ENCODE data around the genes SMIM7, BABAM1 and CCDC194.

GRCh38 chr19:16542768-16543109 lies 502 bp upstream of the CHERP start:
- PRO-cap, result no peak

DNA sequence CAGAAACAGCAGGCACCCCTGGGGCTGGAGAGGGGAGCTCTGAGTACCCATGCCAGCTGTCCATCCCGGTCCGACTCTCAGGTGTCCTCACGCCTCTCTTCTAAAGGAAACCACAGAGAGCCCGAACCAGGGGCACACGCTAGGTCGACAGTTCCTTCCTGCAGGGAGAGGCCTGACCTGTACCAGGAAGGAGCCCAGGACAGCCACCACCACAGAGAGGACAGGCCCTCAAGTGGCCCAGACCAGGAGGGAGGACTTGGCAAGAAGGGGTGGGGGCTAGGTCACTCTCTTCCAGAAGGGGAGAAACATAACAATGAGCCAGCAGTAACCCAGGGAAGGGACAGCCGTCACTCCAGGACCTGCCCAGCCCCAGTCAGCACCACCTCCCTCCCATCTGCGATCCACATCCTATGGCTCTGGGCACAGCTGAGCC lies 13.0 kb upstream of the SLC35E1 start:
- PRO-cap, result no peak

DNA sequence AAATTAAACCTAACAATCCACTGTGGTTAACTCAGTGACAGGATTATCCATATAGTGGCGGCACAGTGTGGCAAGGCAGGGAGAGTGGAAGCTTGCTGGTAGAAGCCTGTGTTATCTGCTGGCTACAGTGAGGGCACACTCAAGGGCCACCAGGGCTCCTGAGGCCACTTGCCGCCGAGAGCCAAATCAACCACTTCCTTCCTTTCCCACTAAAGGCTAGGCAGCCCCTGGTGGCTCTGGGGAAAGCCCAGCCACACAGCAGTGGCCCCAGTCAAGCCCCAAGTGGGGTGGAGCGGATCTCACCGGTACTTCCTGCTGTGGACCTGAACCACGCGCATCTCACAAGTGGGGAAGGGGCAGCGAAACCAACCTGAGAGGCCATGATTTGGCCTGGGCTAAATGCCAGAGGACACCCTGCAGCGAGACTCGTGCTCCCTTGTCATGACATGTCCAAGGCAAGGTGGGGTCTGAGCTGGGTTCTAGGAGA lies 21.9 kb upstream of the SLC35E1 start:
- PRO-cap, result no peak

DNA sequence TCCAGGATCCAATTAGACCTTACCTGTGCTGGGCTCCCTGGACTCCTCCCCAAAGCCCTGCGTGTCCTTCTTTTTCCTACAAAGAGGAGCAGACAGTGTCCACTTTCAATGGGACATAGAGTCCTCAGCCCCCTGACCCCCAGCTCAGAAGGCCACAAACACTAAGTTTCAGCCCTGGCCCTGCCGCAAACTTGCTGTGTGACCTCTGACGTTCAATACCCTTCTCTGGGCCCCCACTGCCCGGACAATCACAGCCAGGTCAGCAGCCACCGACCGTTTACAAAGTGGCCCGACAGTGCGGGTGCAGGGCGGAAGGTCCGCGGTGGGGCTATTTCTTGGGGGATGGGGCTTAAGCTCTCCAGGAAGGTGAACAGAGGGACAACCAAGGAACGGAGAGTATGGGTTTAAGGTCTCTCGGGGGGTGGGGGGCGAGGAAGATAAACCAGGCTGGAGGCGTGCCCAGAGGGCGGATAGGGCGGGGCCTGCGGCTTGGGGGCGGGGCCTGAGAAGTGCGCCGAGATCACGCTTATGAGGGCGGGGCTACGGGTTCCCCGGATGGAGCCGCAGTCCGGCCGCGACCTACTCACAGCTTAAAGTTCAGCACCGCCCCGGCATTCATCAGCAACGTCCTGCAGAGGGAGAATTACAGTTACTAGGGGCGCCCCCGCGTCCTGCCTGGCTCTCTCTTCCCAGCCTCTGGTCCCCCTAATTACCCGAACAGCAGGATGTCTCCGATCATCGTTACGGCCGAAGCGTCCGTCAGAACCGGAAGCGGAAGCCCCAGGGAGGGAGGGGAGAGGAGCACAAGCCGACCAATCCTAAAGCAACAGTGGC lies at the start of gene SMIM7:
TSS of gene SMIM7 (minus strand) at position 773 of the 834 bp plus-strand sequence.
- PRO-cap, result unidirectional peak, plus-strand start at position 543 of the sequence; bidirectional peak, plus-strand start outside the sequence, minus-strand start at position 761 of the sequence

- PRO-cap, result no peak
These were observed 10.9 kb downstream of the TMEM38A start for GRCh38 chr19:16671791-16672290.

DNA sequence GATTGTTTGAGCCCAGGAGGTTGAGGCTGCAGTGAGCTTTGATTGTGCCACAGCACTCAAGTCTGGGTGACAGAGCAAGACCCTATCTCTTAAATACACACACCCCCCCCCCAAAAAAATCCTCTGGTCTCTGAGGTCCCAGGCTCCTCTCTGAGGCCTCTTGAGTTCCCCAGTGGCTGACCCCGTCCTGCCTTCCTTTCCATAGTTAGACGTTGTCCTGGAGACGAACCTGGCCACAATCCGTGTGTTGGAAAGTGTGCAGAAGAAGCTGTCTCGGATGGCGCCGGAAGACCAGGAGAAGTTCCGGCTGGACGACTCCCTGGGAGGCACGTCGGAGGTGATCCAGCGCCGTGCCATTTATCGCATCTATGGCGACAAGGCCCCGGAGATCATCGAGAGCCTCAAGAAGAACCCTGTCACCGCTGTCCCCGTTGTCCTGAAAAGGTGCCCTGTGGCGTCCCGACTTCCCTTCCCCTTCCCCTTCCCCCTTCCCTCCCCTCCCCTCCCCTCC lies 23.5 kb upstream of the F2RL3 start:
- PRO-cap, result no peak

- PRO-cap, result no peak
These were observed 3.8 kb downstream of the F2RL3 start for GRCh38 chr19:16892401-16893157.

GRCh38 chr19:17042012-17042549 lies 15.5 kb upstream of the CPAMD8 start:
- PRO-cap, result no peak

DNA sequence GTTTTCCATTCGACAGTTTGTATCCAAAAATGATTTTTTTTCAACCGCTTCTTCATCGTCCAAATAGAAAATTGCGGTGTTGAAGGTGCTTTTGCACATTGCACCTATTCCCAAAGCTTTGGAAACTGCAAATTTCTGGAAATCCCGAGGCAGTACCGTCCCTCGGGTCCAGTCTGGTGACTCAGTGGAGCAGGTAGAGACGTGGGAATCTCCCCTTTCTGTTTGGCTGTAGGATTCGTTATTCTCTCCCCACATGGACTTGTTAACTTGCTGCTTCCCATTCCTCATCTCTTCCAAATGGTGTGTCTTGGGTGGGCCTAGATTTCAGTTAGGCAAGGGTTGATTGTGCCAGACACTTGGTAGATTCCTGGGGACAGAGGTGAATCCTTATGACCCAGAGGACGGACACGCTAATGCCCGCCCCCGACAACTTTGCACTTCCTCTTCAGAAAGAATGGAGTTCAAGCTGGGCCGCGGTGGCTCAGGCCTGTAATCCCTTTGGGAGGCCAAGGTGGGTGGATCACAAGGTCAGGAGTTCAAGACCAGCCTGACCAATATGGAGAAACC lies 2.3 kb downstream of the MYO9B start:
- PRO-cap, result no peak

DNA sequence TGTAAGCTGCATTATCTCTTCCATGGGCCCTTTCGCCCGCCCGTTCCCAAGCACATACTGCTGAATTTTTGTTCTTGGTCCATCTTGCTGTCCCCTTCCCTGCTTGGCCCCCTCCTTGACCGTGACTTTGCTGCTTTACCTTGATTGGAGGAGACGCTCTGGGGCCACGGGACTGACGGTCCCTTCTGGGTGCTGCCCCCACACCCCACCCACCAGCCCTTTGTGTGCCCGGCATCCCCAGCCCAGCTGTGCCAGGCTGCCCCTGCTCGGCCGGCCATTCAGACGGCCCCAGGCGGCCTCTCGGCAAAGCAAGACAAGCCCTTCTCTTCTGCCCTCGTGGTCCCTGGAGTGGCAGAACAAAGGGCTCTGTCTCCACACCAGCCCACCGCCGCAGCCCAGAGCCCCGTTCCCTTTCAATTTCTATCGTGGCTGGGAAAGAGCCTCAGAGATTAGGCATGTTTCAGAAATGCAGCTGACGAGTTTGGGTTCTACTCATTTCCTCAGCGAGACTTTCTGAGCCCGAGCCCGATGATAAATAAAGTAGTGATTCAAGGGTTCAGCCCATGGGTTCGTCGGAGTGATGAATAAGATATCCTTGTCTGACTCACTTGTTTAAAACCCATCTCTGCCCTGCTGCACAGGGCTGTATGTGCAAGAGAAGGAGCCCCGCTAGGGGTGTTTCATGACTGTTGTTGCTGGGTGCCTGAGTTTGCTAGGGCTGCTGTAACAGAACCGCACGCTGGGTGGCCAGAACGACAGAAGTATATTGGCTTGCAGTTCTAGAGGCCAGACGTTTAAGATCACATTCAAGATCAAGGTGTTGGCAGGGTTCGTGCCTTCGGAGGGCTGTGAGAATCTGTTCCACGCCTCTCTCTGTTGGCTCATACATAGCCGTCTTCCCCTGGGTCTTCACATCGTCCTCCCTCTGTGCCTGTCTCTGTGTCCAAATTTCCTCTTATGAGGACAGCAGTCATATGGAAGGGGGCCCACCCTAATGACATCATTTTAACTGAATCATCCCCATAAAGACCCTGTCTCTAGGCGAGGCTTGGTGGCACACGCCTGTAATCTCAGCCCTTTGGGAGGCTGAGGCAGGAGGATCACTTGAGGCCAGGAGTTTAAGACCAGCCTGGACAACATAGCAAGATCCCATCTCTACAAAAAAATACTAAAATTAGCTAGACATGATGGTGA lies 4.4 kb downstream of the MYO9B start:
- PRO-cap, result no peak

DNA sequence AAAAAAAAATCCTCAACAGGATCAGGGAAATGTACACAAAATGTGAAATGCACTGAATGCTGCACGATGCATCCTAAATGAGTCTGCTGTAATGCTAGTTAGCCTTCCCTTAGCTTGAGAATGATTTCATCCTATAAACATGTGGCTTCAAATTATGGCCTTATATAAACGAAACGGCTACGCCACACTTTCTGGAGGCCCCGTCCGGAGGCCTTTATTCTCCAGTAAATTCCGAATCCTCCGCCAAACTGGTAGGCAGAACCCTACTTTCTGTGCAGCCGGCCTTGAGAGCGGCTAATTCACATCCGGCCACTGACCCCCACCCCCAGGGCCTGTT lies 13.7 kb downstream of the MYO9B start:
- PRO-cap, result no peak

GRCh38 chr19:17091579-17092535 lies 16.3 kb downstream of the MYO9B start:
- PRO-cap, result no peak

DNA sequence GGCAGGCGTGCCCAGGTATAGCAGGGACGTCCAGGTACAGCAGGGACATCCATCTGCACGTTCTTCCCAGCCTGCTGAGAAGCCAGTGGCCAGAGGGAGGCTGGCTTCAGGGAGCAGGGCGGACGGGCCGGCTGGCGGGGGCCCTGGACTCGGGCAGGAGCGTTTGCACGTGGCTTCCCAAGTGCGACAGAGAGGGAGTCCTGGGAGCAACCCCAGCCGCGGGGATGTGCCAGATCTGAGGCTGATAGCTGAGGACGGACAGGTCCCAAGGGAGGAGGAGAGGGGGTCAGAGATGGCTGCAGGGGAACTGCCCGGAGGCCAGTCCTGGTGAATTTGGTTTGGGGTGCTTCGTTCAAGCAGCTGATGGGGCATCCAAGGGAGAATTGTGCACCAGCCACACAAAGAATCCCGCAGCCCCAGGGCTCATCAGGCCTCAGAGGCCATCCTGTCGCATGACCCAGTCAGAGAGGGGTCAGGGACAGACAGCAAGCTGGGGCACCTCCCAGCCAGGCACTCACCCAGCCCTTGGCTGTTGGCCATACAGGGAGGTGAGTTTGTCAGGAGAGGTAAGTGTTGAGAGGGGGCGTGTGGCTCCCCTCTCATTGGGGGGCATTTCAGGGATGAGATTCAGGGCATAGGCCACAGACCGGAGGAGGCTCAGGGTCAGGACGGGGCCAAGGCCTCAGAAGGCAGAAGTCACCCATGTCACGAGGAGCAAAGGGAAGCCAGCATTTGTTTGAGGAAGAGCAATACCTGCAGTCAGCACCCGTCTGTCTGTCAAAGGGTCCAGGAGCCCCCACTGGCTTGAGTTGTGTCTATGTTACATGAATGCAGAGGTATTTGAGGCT lies 37.0 kb downstream of the MYO9B start:
- PRO-cap, result no peak

GRCh38 chr19:17113210-17113827 lies 37.7 kb downstream of the MYO9B start:
- PRO-cap, result no peak

- PRO-cap, result no peak
These were observed 62.9 kb downstream of the MYO9B start for GRCh38 chr19:17138536-17138846.

DNA sequence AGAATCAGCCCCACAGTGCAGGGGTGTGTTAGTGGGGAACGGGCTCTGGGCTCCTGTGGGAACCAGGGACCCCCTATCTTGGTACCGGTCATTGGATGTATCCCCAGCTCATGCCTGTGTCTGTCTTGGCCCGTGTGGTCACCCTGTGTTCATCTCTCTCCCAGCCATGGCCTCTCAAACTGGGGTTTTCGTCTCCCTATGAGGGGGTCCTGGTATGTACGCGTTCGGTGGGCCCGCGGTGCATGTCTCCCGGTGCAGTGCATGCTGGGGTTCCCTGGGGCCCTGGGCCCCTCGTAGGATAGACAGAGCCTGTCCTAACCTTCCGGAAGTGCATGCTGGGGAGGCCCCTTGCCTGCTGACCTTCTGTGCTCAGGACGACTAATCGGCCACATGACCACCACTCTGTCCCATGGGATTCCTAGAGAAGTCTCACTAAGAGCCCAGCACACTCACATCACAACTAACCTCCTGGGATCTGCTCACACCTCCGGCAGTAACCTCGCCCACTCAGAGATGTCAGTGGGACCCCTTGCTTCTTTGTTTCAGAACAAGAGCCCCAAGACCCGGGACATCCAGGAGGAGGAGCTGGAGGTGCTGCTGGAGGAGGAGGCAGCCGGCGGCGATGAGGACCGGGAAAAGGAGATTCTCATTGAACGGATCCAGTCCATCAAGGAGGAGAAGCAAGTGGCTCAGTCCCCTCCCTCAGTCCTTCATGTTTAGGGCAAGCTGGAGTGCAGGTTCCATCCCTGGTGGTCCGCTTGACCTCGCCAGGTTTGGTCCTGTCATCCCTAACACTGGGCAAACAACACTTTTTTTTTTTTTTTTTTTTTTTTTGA lies 4.8 kb upstream of the USE1 start:
- PRO-cap, result no peak

- PRO-cap, result unidirectional peak, plus-strand start at chr19:17267443
These were observed at the start of gene BABAM1 for GRCh38 chr19:17267024-17267629. Gene BABAM1 (plus strand): TSS chr19:17267443.

DNA sequence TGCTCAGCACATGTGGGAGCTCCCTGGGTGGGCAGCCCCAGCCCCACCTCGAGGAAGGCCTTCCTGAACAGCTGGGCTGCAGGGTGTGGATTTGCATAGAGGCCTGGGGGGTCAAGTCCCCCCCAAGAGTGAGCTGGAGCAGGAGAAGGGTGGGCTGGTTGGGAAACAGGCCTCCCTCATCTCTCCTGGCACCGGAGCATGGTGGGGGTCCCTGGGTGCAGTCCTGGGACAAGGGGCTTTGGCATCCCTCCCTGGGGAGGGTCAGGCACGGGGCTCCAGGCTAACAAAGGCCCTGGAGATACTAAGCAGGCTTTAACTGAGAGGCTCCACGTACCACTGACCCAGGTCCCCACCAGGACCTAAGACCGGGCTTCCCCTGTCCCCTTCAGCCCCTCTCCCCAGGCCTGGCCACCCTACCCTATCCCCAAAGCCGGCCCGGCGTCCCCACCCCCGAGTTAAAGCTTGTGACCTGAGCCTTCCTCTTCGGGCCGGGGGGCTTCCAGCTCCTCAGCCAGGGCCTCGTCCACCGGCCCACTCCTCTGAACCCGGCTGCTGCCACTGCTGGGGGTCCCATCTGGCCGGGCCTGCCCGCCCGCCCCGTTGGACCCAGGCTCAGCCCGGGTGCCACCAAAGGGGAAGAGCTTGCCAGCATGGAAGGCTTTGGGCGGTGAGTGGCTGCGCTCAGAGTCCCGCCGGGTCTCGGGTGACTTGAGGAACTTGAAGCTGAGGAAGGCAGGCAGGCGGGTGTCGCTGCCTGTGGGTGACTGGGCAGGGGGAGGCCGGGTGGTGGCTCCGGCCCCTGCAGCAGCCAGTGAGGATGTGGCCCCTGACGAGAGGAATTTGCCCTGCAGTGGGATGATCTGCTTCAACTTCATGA lies 10.2 kb downstream of the ANO8 start:
- PRO-cap, result no peak

DNA sequence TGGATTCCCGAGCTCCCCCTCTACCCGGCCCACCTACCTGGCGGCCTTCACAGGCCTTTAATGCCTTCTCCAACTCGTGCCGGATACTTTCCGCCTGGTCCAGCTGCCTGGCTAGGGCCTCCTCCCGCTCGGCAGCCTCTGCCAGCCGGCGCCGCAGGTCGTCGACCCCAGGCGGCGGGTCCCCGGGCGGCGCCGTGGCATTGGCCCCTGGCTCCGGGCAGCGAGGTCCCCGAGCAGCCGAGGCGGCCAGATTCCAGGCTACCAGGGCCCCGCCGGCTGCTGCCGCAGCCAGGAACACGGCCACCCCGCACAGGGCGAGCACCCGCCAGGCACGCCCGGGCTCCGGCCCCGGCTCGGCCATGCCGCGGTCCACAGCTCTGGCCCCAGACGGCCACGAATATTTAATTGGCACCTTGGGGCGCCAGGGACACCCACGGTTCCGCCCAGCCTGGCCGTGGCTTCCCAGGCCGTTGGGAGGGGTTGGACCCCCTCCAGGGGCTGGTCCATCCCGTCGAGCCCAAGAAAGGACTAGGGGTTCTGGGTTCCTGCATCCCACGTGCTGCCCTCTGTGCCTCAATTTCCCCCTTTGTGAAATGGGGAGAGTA lies at the start of gene CCDC194:
TSS of gene CCDC194 (minus strand) at position 399 of the 605 bp plus-strand sequence.
- PRO-cap, result no peak

GRCh38 chr19:17581647-17582077 lies 26.2 kb downstream of the COLGALT1 start:
- PRO-cap, result no peak

All from fallopian tube (tissue), 1 donor.